MCF 10A (cell line): ENCODE data around the gene CD247.

DNA sequence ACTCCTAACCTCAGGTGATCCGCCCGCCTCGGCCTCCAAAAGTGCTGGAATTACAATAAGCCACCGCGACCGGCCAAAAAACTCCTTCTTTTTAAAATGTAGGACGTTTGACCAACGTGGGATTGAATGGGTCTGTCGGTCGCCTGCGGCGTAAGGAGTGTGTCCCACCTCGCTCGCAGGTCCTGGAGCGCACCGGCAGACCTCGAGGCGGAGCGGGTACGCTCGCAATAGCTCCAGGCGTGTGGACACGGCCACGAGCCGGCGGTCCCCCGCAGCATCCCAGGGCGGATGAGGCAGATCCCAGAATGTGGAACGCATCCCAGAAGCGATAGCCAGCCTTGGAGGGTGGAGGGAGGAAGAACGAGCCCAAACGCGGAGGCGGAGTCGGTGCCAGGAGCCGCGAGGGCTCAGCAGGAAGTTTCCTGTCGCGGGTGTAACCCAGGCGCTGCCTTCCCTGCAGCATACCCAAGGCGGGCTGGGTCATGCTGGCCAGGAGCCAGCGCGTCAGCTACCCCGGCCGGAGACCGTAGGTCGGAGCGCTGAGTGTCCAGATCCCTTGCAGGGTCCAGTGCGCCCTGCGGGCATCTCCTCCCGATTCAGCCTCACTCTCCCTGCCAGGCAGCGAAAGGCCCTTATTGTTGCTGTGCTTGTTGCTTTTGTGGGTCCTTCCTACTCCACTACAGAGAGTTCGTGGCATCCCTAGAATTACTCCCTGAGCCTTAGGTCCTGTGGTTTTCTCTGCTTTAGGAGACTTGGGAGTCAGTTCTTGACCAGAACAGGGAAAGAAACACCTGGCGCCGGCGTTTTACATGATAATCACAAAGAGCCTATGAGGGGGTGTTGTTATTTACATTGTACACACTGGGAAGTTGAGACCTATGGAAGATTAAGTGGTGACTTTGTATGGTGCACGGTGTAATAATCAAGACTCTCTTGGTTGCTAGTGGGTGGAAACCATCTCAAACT lies 27.6 kb downstream of the STYXL2 start:
- PRO-cap: no peak
- RRBS: 54% methylated on average over 10 of the region's 57 CpGs

GRCh38 chr1:167261144-167261547 lies 40.5 kb downstream of the POU2F1 start:
- PRO-cap: no peak
- RRBS: no CpG with 5 or more reads among the region's 2 CpGs

DNA sequence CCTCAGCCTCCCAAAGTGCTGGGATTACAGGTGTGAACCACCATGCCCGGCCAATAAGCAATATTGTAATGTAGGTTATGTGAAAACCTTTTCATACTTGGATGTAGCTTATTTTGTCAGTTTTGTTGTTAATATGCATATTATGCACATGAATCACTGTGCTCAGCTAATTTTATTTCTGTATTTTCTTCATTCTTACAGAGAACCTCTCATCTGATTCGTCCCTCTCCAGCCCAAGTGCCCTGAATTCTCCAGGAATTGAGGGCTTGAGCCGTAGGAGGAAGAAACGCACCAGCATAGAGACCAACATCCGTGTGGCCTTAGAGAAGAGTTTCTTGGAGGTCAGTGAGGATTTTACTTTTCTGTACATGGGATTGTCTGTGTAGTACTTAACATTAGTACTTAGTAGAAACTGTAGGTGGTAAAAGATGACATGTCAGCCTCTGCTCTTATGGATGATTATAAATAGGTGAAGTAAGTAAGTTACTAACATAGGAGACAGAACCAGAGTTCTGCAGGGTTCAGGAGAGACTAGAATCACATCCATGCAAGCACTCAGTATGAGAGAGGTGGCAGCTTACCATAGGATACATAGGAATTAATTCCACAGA lies 120.4 kb downstream of the CD247 start:
- PRO-cap: no peak
- RRBS: no CpG with 5 or more reads among the region's 5 CpGs

GRCh38 chr1:167429772-167430948 lies 88.2 kb downstream of the CD247 start:
- PRO-cap: no peak
- RRBS: 89% methylated on average over 3 of the region's 24 CpGs

DNA sequence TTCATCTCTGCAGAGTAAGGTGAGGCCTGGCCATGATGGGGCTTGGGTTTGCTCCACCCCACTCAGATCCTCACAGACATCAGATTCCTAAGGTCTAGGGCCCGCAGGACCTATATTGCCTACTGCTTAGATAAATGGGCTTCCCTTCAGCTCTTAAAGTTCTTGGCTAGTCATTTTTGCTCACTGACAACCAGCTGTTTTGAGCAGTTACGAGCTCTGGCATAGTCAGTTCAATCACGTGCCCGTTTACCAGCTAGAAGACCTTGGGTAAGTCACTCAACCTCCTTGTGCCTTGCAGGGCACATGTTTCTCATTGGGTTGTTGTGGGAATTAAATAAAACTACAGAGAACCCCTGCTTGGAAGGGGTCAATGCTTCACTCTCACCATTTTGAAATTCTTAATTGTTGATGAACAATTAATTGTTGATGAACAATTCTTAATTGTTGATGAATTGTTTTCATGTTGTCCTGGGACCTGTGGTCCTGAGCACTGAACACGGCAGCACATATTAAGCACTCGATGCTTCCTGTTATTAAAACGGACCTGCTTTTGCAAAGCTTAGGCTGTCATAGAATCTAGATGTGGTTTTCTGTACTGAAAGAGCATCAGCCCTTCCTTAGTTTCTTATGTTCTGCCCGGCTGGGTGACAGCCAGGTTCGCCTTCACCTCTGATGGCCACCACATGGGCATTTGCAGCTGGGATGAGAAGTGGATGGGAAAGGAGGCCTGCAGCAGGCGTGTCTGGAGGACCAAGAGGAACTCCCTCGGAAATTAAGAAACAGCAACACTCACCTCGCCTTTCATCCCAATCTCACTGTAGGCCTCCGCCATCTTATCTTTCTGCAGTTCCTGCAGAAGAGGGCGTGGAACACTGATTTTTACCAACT lies 84.9 kb downstream of the CD247 start:
- PRO-cap: no peak
- RRBS: no CpG with 5 or more reads among the region's 14 CpGs

DNA sequence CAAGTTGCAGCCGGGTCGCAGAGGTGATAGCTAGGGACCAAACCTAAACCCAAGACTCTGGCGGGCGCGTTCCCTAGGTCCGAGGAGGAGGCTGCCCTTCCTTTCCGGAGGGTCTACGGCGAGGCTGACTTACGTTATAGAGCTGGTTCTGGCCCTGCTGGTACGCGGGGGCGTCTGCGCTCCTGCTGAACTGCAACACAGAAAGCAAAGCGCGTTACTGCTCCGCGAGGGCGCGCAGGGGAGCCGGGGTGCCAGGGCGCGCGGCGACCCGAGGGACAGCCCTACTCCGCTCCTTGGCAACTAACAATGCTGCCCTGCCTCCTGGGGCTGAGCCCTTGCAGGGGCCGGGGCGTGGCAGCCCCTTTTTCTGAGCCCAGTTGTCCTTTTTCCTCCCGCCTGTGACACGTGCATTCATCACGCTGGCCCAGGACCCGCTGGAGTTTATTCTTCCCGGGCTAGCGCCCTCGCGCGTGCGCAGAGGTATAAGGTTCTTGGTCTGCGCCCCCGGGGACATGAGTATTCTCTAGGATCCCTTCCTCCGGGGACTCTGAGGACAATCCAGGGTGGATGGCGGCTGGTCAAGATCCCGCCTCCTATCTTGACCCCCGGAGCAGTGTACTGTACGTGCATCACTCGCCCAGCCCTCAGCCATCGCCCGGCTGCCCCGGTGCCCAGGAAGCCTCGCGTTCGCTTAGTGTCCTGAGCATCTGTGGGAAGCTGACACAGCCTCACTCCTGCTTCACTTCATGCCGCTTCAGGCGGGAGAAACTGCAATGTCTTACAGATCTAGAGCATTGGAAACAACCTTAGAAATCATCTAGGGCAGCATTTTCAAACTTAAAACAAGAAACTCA lies 78.9 kb downstream of the CD247 start:
- PRO-cap: no peak
- RRBS: 54% methylated on average over 21 of the region's 55 CpGs

DNA sequence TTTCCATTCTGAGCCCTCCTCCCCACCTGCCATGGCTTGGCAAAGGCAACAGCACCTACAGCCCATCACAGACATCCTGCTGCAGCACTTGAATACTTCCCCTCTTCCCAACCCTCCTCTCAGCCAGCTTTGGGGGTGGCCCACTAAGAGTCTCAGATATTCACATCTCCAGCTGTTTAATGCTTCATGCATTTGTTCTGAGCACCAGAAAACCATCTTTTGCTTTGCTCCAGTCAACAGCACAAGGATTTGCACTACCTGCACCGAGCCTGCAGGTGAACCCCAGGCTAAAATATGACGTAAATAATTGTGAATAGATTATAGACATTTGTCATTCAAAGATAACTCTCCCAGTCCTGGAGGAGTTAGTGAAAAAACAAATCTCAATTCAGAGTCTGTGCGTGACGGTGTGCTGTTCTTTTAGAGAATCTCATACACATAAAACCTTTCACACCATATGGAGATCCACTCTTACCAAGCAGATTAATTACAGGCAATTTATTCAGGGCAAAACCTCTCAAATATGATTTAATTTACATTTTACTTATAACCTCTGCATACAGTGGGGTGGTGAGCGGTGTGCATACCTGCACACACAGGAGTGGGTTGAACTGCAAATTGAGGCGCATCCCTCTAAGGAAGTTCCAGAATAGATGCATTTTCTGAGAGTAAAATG lies 7.4 kb downstream of the CD247 start:
- PRO-cap: no peak
- RRBS: no CpG with 5 or more reads among the region's 6 CpGs

GRCh38 chr1:167518099-167518999 lies at the start of gene CD247:
Gene CD247, minus strand, starts transcription at chr1:167518529.
- PRO-cap: no peak
- RRBS: no CpG with 5 or more reads among the region's 22 CpGs

DNA sequence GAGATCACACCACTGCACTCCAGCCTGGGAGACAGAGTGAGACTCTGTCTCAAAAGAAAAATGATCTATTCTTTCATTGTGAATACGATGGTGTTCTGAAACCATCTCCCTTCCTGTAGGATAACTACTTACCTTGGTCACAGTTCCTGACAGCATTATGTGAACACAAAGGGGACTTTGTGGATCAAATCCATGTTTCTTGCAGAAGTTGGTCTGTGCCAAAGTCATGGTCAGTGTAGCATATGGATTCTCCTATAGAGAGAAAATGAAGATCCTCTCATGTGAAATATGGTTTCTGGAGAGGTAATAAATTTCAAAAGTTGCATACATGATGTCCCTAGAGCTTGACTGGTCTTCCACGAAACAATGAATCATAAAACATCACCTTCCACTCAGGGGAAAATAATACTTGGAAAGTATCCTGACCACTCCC lies 5.7 kb downstream of the CREG1 start:
- PRO-cap: no peak
- RRBS: no CpG with 5 or more reads among the region's 2 CpGs

- PRO-cap: no peak
- RRBS: no CpG with 5 or more reads among the region's 3 CpGs
Measured at GRCh38 chr1:167739749-167740135, 18.0 kb downstream of the MPZL1 start.

DNA sequence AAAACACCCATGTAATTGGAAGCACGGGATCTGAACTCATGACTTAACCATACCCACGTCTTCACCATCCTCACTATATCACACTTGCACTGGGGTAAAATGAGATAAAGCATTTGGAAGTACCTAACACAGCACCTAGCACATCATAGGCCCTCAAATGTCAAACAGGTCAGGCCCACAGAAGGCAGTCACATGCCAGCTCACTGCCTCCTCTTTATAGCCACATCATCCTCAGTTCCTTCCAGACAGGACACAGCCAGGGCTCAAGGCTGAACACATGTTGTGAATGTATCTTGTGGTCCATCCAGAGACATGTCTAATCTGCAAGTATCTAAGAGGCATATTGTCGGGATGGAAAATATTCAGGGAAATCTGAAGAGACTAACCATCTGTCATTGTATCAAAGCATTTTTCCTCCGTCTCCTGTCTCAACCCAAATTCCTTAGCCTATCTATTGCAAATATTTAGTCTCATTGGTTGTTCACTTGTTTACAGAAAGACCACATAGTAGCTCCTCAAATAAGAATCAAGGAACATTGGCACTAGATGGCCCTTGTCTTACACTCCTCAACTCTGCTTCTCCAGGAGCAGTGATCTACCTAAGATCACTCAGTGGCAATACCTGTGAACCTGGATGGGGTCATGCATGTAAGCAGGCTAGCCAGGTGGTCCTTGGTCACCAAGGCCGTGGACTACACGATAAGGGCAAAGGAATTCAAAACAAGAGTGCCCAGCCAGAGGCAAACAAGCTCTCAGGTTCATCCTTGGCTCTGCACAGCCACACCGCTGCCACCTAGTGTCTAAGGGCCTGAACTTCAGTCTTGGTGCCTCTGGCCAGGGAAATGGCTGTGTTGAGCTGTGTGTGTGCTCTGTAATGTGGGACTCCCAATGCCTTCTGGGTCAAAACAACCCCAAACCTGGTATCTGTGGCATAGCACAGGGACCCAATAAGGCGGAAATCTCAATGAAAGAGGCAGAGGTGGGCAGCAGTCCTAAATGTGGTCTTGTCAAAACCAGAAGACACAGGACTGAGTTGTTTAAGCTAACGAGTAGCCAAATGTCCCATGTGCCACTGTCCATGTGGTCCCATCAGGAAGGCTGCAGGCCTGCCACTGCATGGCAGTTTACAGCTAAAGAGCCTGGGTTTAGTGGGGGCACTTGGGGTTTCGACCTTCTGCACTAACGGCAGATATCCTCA lies 54.7 kb downstream of the GPR161 start:
- PRO-cap: no peak
- RRBS: no CpG with 5 or more reads among the region's 11 CpGs

DNA sequence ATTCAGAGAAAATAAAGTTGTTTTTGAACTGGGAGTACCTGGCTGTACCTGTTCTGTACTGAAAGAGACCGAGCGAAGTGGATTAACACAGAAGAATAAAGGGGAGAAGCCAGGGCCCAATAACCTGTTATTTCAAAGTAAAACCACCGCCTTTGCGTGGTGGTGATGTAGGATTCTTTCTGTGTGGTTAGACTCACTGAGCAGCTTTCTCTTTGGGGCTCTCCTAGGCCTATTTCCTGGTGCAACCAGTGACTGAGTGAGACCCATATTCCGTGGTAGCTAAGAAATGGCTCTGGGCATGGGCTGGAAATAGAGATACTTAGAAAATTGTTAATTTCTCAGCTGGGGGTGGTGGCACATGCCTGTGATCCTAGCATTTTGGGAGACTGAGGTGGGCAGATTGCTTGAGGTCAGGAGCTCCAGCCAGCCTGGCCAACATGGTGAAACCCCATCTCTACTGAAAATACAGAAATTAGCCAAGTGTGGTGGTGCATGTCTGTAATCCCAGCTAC lies 99.8 kb downstream of the XCL2 start:
- PRO-cap: no peak
- RRBS: no CpG with 5 or more reads among the region's 5 CpGs

- PRO-cap: no peak
- RRBS: no CpG with 5 or more reads among the region's 1 CpG
Measured at GRCh38 chr1:168535377-168536088, 8.3 kb downstream of the XCL2 start.

- PRO-cap: no peak
- RRBS: no CpG with 5 or more reads among the region's 2 CpGs
Measured at GRCh38 chr1:168570656-168570973, 5.8 kb upstream of the XCL1 start.

GRCh38 chr1:168621199-168621761 lies 44.9 kb downstream of the XCL1 start:
- PRO-cap: no peak
- RRBS: no CpG with 5 or more reads among the region's 2 CpGs

DNA sequence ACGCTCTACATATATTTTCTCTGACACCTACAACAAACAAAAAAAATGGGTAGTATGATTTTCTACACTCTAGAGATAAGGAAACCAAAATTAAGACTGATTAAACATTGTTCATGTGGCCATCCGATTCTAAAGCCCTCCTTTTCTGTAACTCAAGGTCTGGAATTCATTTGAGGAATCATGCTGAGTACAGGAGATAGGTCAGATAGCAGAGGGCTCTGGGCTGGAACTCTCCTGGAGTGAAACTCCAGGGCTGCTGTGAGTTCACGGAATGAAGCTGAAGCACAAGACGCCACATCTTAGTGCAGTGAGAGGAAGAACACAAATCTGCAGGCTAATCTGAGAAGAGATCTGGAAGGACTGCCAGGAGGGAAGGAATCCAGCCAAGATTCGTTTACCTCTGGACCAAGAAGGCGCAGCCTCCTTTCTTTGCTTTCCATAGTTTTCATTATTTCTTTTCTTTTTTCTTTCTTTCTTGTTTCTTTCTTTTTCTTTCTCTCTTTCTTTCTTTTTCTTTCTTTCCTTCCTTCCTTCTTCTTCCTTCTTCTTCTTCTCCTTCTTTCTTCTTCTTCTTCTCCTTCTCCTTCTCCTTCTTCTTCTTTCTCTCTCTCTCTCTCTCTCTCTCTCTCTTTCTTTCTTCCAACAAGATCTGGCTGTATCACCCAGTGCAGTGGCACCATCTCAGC lies 74.8 kb upstream of the ATP1B1 start:
- PRO-cap: no peak
- RRBS: no CpG with 5 or more reads among the region's 6 CpGs

DNA sequence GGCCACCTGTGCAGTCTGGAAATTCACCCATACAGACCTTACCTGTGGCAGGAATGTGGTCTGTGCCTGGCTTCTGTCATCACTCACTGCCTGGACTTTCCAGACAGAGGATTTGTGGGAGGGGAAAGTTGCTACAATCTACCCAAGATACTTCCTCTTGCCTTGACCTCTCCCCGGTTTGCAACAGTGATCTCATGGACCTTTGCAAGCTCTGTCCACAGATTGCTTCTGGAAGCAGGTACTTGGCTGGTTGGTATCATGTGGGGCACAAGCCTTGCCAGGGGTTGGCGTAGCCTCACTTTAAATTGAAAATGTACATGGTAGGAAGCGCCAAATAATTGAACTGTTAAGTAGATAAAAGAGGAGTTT lies 58.3 kb upstream of the ATP1B1 start:
- PRO-cap: no peak
- RRBS: no CpG with 5 or more reads among the region's 3 CpGs

DNA sequence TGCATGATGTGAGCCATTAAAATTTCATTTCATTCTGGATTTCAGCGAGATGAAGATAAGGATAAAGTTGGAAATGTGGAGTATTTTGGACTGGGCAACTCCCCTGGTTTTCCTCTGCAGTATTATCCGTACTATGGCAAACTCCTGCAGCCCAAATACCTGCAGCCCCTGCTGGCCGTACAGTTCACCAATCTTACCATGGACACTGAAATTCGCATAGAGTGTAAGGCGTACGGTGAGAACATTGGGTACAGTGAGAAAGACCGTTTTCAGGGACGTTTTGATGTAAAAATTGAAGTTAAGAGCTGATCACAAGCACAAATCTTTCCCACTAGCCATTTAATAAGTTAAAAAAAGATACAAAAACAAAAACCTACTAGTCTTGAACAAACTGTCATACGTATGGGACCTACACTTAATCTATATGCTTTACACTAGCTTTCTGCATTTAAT lies 24.8 kb downstream of the ATP1B1 start:
- PRO-cap: no peak
- RRBS: no CpG with 5 or more reads among the region's 9 CpGs

DNA sequence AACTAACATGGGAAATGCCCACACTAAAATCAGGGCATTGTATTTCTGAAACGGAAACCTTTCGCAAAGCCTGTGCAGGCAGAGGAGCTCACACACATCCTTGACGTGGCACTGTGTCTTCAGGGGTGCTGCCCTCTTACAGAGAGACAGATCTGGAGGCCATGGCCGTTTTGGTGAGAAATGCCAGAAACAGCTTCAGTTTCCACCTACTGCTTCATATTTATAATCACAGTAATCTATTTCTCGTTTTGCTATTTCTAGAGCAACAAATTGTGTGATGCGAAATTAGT lies 26.8 kb downstream of the ATP1B1 start:
- PRO-cap: no peak
- RRBS: no CpG with 5 or more reads among the region's 6 CpGs

GRCh38 chr1:169309170-169309878 lies 58.3 kb downstream of the NME7 start:
- PRO-cap: no peak
- RRBS: no CpG with 5 or more reads among the region's 6 CpGs